Mesenchymal stem cell of adipose (primary cell): Measurements from ENCODE around the gene GLRX.

GRCh38 chr5:95821813-95823098, at the start of gene GLRX:
GLRX (minus strand) TSS chr5:95822726.
- CAGE, long polyA plus RNA: no peak

DNA sequence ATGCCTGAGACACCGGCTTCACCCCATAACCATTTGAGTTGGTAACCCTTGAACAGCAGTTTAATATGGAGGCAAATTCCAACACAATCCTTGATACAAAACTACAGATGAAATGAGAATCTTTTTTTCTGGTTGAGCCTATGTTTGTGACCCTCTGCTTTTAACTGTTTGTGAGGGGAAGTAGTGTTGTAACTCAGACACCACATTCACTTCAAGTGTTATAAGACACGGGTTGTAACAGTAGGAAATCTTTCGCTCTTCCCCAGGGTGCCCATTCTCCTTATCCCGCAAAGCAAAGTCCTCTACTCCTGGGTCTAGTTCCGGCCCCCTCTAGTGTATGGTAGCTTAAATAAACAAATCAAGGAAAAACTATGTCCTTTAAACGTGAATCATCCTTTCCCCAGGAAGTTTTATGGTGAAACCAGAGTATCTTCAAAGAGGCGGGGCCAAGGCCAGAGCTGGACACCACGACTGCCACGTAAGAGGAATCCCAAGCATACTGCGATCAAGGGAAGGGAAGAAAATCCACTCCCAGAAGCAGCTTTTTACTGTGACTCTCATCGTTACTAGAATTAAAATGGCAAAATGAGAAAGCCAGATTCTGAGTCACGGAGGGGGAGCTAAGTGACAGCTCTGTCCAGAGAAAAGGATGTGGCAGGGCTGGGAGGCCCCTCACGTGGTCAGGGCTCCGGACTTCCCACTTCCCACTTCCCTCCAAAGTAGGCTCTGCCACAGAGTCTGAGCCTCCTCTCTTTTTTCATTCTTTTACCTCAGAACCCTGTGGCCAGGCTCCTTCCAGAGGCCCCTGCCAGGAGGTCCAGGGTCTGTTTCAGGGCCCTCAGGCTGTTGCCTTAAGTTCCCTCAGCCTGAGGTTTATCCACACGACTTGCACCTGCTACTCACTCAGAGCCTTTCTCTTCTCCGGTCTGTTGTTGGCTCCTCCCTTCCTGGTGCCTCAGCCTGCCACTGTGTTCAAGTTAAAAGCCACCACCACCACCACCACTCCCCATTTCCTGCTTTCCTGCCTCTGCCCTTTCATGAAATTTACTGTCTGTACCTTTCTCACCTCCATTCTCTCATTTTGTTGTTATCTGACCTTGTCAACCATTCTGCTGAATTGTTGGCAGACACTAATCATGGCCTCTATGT, 1.3 kb upstream of the GLRX start:
- CAGE, long polyA plus RNA: no peak

DNA sequence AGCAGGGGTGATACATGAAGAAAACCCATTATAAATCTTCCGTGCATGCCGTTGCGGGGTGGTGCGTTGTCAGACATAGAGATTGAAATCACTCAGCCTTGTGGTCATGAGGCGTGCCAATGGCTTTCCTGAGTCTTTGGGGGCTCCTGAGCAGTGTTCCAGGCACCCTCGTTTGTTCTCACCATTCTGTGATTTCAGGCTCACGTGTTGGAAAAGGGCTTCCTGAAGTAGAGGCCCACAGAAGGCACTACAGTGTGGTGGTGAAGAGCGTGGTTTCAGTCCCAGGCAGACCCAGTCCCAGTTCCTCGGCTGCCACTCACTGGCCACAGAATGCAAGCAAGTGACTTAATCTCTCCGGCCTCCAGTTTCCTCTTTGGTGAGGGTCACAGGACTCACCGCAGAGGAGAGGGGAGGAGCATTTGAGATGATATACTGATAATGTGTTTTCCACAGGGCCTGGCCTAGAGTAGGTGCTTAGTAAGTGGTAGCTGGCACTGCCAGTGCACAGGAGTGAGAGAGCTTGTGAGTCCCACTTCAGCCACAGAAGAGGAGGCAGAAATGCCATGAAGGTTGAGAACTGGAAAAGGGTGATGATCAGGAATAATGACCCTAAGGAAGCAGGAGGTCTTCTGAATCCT, 20.6 kb upstream of the GLRX start:
- CAGE, long polyA plus RNA: no peak

- CAGE, long polyA plus RNA: no peak
Observed at GRCh38 chr5:95843620-95844652, 21.4 kb upstream of the GLRX start.

DNA sequence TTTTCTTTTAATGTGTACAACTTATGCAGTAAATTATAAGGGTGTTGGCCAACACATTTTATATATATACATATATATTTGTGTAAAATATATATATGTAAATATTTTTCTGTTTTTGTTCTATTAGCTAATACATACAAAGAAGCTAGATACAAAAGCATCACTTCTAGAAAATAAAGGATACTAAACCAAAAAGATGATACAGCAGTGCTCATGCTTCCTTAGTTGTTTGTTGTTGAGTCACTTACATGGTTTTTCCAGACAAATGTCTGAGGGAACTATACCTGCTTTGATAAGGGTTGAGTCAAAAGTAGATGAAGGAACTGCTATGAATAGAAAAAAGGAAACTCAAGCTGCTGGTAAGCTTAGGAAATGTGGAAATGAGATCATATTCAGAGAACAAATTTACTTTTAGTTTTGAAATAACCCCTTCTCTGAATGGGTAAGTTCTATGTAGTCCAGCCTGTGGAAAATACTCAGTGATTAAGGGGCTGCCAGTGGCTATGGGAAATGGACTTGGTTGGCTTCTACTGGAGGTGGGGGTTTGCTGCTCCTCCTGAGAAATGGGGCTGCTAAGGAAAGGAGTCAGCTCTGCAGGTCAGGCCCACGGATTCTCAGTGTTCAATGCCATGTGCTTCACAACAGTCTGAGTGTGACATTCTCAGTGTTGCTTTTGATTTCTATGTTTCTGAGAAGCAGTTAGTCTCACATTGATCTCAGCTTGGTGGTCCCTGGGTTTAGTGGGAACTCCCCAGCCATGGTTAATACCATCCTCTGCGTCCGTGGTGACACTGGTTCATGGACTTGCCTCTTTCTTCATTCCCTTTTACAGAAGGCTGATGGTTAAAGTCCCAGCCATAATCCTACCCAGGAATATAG, 47.6 kb upstream of the GLRX start:
- CAGE, long polyA plus RNA: no peak

DNA sequence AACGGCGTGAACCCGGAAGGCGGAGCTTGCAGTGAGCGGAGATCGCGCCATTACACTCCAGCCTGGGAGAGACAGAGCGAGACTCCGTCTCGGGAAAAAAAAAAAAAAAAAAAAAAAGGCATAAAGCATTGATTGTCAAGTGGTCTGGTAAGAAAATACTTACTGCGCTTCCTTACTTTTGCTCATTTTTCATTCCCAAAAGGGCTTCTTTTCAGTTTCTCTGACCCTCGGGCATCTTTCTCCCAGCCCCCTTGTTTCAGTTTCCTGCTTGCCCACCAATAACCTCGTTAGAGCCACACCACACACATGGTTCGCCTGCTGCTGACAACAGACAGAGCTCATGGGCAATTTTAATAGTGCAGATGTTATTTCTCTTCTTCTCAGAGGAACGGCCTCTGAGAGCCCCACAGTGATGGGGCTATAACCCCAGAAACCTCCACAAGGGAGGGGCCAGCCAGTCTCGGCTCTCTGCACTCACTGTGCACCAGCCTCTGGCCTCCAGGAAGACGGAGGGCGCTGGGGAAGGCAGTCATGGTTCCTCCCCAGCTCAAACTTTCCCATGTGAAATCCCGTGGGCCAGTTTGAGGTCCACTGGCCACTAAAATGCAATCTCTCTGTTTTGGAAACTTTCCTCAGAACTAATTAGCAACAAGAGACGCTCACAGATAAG, 55.6 kb upstream of the GLRX start:
- CAGE, long polyA plus RNA: no peak

DNA sequence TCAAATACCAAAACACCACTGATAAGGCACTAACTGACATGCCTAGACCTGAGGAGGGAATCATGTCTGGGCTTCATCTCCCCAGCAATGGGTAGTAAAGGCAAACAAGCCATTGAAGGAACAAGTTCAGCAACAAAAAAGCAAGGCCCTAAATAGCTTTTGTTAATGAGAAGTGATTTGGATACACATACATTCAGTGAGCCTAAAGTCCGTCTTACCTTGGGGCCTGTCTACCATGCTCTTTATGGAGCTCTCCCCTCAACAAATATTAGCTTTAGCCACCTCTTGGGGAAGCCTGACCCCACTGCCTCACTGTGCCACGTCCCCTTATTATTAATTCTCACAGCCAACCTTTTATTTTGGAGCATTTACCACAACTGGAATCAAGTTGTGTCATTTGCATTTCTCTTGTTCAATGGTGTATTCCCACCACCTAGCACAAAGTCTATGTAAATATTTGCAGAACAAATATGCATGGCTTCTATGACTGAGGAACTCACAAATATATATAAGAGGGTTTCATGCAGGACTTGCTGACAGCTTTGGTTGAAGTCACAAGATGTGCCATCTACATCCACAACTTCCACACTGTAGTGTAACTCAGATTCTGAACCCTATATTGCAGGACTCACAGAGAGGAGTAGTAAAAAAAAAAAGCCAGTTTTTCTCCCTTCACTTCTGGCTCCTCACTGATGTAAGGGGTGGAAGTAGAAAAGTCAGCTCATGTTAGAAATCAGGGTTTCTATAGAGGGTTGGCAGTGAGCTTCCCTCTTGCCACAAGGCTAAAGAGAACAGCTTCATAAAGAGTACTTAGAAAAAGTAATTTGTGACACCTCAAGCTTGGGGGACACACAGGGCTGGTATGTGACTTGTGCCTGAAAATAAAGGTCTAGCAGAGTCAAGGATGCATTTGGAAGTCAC, 56.4 kb upstream of the GLRX start:
- CAGE, long polyA plus RNA: no peak

DNA sequence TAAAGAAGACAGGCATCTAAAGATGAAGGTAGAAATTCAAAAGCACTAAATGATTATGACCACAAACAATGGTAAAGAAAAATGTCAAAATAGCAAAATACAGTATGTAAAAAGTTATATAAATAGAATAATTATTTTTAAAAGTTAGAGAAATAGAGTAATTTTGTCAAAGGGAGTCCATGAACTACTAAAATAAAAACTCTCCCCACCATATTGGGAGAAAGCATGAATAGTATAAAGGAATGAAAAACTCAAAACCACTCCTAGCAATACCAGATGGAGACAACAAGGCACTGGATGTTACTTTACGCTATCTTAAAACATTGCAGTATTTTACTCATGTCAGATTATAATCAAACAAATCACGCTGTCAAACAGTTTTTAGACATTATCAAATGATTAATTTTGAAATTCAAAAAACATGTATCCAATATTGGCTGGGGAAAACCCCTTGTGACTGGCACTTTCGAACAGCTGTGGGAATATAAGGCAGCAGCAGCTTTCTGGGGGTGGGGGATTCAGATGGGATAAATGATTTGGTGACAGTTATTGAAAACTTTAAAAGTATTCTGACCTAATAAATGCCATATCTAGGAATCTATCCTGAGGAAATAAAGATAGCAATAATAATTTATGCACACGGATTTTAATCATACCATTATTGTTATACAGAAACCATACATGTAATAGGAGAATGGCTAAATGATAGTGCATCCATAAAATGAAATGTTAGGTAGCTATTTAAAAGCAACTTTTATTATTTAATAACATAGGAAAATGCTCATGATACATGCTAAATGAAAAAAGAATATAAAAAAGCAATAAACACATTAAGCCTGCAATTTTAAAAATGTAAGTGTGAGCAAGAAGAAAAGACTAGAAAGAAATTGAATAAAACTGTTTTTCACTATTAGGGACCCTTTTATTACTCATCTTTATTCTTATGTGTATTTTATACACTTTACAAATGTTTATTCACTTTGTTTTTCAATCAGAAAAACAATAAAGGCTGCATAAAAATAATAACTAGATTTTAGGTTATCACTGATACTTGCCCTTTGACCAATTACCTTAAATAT, 28.6 kb downstream of the ELL2 start:
- CAGE, long polyA plus RNA: no peak

GRCh38 chr5:95934785-95935488, 26.7 kb downstream of the ELL2 start:
- CAGE, long polyA plus RNA: no peak

- CAGE, long polyA plus RNA: no peak
Observed at GRCh38 chr5:95936760-95937401, 24.8 kb downstream of the ELL2 start.

DNA sequence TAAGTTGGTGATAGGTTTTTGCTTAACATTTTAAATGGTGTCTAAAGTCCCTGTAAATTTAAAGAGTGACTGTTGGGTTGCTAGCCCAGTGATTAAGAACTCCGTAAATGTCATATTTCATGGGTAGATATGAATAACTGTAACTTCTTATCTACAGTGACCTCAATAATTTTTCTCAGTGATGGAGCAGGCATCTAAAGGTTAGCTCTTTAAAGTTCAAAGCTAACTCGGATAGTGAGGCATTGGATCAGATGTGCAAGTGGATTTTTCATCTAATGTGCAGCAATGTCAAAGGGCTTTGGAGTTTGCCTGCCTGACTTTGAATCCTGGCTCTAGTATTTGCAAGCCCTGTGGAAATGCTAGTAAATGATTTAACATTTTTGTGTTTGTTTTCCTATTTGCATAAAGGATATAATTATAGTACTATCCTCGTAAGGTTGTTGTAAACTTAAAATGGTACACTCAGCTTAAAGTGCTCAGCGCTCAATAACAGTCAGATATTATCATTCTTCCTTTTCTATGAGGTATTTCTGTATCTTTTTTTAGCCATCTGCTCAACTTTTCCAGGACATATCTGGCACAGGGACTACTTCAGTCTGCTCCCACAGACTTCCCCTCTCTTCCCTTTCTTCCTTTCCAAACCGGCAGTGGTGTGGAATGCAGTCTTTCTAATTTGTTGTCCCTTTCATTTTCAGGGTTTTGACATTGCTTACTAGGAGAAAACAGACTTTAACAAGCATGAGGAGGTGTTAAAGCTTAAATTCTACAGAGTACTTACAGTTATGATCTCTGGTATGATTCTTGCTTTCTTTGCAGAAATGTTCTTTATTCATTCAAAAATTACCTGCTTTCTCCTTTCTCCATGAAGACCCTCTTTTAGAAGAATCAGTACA, 163.8 kb upstream of the ELL2 start:
- CAGE, long polyA plus RNA: no peak

- CAGE, long polyA plus RNA: no peak
Observed at GRCh38 chr5:96146730-96147207, 185.1 kb upstream of the ELL2 start.

- CAGE, long polyA plus RNA: no peak
Observed at GRCh38 chr5:96247205-96248081, 185.6 kb downstream of the PCSK1 start.

DNA sequence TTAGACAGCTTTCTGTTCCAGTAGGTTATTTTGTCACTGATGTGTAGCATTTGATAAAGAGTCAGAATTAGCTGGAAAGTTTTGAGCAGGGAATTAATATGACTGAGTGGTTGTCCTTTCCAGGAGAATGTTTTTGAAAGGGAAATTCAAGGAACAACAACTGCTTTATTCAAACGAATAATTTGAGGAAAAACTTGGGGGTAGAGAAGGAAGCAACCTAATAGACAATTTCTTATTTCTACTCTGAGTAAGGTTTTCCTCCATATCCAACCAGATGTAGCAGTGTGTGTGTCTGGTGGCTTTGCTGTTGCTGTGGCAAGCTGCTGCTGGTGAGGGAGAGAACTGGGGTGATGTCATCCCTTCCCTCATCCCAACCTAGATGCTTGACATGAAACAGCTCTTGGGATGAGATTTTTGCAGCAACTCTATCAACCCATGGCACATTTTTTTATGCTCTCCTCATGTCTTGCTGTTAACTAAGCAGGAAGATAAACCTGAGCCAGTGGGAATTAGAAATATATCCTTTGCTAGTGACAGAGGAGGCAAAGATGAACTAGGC, 135.8 kb downstream of the PCSK1 start:
- CAGE, long polyA plus RNA: no peak

DNA sequence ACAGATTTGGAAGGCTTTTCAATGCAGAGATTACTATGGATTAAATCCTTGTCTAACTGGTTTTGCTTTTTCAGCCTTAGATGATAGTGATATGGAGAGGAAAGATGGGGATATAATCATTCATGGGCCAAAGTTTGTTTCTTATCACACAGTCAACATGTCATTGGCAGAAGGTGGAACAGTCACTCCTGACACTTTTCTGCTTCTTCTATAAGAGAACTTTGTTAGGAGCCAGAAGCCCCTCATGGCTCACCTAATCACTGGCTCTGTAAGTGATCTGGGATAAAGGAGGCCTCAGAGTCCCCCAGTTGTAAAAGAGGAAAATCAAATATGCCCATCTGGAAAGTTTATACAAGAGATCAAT, 101.3 kb downstream of the PCSK1 start:
- CAGE, long polyA plus RNA: no peak

DNA sequence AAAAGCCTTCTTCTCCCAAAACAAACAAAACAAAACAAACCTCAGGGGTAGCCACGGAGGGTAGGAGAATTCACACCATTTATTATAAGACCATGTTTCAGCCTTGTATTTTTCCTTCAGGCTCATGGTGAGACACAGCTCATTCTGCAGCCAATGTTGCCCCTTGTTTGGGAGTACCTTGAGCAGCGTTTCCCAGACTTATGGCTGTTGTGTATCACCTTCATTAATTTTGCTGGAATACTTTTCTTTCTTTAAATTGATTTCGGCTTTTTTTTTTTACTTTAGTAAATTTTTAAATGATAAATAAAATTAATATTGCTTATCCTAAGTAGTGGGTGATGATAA, 100.9 kb downstream of the PCSK1 start:
- CAGE, long polyA plus RNA: no peak

DNA sequence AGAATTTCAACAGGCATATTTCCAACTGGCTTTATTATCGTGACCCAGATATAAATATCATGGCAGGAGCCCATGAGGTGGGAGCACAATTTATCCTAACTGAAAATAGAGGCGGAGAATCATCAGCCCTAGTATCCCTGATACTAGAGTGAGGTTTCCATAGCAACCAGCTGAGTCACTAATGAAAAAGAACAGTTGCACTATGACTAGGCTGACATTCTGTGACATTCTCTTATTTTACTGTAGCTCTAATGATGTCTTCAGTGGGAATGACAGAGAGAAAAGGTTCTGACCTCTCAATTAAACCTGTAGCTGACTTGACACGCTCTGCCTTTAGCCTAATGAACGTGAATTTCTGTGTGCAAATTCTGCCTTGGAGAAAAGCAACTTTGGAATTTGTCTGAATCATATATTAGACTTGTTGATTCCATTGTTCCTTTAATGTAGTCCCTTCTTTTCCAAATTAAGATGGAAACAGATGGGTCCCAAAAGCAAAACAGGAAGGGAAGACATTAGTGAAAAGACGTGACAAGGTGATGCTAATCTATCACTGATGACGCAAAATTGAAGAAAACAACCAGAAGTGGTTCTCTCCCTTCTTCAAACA, 96.2 kb upstream of the CAST start:
- CAGE, long polyA plus RNA: no peak

DNA sequence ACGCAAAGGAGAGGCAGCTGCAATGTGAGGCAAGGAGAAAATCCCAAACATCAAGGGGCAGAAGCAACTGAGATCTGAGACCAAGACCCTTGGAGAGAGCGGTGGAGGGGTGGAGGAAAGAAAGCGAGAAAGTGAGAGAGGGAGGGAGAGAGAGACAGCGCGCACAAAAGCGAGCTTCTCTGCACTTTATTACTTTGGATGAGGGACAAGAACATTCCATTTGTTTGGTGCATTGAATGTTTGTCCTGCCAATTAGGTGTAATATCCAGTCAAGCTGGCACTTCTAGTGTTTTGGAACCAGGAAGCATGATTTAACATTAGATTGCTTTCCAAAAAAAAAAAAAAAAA, 1.4 kb downstream of the CAST start:
- CAGE, long polyA plus RNA: no peak

DNA sequence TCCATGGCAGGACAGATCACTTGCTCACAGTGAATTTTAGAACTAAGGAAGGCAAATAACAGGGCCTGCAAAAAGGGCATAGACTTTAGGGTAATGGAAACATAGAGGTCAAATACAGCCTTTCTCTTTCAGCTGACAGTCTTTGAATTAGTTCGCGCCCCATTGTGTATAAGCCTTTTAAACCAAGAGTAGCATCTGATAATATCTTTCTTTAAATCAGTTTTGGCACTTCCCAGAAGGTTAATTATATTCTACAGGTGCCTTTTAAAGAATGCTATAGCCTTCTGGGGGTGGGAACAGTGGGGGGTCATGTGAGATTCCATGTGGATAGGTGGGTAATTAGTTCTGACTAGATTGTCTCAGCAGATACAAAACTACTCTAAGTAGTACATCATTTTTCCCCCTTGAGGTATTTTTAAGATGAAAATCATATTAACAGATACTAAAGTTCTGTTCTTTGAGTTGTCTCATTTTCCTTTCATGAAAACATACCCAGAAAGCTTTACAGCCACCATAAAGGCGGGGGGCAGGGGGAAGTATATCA, 4.4 kb downstream of the CAST start:
- CAGE, long polyA plus RNA: no peak

DNA sequence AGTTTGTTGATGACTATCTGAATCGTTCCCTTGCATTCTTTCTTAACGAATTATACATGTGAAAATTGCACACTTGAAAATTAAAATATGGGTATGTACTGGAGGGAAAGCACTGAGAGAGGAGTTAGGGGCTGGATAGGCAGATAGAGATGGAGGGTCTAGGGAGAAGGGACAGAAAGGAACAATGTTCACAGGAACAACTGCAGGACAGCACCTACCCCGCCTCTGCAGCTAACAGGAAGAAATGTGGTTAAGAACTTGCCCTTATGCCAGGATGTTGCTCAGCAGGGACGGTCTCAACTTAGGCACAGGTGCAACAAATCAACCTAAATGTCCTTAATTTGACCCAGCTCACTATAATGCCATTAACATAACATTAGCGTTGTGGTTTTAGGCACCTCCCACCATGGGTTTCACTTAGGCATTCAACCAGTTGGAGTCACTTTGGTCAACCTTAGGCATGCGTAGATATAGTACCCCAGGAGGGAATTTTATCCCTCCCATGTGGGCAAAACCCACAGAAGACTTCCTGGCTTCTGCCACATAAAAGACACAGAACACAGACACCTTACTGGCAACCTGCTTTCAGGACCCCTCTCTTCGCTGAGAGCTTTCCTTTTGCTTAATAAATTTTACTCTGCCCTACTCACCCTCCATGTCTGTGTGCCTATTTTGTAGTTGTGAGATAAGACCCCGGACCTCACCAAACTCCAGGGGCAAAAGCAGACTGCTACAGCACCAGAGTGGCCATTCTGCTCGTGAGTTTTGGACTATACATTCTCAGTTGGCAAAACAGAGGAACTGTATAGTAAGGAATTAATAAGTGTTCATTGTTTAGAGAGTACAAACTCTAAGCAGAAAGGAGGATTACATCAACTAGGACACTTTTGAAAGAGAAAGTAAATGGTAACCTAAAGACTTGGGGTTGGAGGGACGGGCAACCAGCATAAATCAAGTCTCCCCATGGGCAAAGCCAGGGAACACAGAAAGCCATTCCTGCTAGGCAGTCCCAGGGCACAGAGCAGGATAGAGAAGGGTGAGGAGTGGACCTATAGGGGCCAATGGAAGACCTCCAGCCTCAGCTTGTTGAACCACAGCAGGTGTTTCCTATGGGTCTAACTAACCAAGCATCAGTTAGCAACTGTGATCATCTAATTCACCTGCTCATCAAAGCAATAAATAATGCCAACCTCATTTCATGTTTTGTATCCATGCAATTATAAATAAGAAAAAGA, 8.9 kb upstream of the ERAP1 start:
- CAGE, long polyA plus RNA: no peak